PC-3 (cell line): ENCODE results near the gene ICA1.

GRCh38 chr7:6705830-6706268 is 898 bp downstream of the ZNF12 start:
- RAMPAGE, long total RNA: no peak

DNA sequence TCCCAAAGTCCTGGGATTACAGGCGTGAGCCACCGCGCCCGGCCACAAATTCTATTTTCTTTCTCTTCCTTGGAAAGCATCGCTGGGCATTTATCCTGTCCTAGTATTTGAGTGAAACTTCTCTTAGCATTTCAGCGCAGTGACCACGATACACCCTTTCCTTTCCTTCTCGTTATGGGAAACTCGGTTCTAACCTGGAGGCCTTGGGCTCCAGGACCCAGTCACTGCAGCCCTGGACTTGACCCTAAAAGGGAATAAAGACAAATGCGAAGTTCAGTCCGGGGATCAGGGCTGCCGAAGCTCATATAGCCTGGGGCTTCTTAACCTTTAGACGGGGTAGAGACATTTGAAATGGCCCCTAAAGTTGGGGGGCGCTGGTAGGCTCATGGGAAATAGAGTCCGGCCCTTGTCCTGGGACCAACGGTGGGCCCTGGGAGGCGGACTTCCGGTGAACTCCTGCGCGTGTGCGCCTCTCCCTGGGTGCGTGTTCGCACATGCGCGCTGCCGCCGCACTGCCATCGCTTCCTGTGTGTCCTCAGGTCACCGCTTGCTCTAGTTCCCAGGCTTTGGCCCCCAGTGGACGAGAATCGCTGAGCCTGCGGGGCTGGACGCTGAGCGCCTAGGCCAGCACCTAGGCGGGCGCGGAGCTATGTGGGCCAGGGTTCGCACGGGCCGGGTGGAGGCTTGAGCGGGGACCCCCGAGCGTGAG is 22.7 kb upstream of the ZNF12 start:
- RAMPAGE, long total RNA: no peak

DNA sequence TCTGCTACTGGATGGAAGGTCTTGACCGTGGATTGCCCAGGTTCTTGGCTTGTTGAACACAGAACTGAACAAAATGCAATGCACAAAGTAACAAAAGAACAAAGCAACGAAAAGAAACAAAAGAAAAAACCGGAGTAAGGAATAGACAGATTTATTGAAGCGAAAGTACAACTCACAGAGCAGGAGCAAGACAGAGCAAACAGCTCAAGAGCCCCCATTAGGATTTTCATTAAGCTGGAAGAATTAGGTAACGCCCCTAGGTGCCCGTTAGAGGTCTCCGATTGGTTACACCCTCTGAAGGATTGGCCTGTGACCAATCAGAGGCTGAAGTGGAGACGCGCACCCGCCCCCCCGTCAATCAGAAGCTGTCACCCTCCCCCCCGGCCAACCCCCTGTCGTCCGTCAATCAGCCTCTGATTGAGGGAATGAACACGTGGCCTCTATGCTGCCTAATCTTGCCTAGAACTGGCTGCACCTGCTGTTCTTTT is 1.0 kb upstream of the CCZ1B start:
- RAMPAGE, long total RNA: no peak

DNA sequence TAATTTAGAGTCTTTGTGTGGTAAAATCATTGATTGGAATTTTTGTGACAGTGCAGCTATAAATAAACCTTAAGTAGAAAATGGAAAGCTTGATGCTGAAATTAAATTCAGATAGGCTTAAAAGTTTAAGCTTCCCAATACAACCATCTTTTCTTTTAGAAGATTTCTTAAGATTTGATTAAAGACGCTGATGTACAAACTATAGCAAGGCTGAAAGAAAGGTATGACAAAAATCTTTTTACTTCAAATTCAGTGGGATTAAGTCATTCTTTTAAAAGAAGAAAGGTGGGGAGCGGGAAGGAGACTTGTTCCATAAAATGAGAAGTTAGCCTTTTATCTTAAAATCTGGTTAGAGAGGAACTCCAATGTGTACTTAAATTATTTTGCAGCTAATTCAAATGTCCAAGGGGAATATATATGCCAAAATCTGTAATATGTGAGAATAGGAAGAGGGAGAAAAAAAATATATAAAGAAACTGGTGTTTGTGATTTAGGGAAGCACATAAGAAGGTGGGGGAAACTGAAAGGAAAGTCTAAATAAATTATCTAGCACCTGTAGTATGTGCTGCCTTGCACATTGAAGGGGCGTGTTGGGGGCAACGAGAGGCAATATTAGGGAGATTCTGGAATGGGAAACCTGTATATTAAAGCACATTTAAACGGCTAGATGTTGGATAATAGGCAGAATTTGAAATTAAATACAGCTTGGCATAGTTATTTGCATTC is 2.5 kb downstream of the C1GALT1 start:
- RAMPAGE, long total RNA: no peak

GRCh38 chr7:7201982-7202393 is 19.6 kb downstream of the C1GALT1 start:
- RAMPAGE, long total RNA: no peak

DNA sequence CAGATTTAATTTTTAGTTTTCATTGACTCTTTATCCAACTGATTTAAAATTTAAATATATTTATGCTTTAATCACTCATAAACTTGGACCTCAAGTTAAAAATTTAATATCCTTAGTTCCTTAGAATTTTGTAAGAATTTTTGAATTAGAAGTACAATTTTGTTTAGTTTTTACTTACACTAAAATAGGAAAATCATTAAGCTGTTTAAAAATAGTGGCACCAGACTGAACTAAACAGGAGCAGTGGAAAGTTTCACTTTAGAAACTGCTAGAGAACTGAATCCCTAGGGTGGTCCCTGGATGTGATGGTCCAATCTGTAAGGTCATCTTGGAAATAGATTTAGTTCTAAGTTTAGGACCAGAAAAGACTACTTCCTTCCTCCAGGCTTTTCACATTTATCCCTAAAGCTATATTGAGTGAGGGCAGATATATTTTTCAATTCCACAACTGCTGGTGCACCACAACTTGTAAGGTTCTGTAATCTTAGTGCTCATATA is 19.1 kb downstream of the RPA3 start:
- RAMPAGE, long total RNA: no peak

DNA sequence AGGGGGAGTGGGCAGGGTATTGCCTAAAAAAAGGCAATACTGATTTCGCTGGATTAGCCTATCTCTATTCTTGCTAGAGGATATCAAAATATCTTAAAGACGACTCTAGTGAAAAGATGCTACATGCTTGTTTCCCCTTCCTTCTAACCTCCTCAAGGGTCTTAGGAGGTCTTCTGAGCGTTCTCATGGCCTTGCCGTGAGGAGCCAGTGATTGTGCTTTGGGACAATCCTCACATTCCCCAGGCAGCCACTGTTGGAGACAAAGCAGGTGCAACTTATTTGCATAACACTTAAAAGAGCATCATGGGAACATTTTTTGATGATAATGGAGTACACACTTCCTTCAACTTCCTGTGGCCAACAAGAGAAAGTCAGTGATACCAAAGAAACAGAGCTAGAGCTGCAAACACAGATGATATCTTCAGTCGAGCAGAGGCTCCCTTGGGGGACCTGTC is 146.6 kb downstream of the ICA1 start:
- RAMPAGE, long total RNA: no peak

- RAMPAGE, long total RNA: no peak
Measured at GRCh38 chr7:8177139-8177668, 84.8 kb downstream of the ICA1 start.

DNA sequence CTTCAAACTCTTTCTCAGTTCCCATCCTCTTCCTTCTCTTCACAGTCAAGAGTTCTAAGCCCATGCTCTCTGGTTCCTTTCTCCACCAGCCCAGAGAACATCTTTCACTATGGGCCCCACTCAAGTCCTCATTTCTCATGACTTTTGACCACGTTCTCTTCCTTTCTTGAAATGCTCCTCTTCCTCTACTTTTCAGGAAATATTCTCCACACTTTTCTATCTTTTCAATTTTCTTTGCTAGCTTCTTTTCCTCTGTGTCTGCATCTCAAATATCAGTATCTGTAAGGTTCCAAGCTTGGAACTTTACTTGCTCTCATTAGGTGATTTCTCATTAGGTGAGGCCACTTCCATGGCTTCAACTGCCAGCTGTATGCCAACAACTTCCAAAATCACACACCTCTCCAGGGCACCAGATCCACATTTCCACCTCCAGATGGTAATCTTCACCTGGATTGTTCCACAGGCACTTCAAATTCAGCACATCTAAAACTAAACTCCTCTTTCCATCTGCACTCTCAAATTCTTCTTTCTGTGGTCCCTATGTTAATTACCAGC is 6.7 kb downstream of the ICA1 start:
- RAMPAGE, long total RNA: no peak

DNA sequence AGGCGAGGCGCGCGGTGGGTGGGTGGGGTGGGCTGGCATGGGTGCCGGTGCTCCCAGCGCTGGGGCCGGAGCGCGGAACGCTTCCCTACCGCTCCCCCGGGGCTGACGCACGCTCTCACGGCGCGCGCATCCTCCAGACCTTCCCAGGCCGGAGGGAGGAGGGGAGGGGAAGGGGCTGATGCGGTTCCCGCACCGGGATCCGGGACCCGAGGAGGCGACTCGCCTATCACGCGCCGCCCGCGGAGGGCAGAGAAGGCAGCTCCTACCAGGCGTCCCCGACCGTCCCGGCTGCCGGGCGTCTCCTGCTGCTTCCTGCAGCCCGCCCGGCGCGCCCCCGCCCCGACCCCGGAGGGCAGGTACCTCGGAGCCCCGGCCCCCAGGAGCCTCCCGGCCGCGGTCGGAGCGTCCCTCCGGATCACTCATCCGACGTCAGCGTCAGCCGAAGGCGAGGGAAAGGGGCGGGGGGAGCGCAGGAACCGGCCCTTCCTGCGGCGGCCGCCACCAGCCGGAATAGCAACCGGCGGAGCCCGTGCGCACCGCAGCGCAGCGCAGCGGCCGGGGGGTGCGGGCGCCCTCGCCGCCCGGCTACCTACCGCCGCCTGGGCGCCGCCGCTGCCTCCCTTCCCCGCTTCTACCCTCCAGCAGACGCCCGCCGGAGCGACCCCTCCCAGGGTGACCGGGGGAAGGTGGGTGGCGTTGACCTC is at the start of gene ICA1:
Gene ICA1 (minus strand): TSS at position 434 of the 704 bp plus-strand sequence.
- RAMPAGE, long total RNA: no peak

GRCh38 chr7:8262933-8263135 is 867 bp upstream of the ICA1 start:
- RAMPAGE, long total RNA: no peak

DNA sequence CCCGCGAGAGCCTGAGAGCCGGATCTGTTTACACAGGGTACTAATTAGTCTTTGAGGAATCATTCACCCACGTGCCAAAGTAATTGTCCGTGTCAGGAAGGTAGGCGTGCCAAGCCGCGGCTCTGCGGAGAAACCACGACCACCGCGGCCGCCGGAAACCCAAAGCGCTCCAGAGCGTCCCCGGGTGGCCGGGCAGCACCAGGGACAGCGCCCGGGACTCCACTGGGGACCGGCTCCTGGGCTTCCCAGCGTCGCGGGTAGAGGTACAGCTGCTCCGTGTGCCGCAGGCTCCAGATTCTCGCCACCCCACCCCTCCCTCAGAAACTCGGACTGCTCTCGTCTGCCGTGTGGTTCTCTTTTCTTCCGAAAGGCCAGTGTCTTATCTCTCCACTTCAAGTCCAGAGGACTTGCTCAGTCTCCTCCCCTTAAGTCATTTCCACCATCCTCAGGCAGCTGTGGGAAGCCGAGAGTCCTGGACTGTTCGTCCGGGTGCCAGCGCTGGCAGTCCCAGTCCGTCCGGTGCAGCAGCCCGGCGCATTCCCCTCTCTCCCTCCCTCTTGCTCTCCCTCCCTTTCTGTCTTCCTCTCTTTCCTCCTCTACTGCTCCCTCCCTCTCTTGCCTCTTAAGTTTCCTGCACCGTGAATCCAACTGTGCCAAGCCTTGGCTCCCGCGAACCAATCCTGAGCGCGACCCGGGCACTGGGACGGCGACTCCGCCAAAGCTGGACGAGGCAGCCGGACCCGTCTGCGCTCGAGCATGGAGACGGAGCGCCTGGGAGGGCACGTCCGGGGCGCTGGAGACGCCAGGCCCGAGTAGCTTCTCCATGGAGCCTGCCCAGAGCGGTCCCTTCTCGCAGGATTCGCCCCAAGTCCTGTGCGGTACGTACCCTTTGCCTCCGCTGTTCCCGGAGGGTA is 726 bp downstream of the NXPH1 start:
- RAMPAGE, long total RNA: no peak

DNA sequence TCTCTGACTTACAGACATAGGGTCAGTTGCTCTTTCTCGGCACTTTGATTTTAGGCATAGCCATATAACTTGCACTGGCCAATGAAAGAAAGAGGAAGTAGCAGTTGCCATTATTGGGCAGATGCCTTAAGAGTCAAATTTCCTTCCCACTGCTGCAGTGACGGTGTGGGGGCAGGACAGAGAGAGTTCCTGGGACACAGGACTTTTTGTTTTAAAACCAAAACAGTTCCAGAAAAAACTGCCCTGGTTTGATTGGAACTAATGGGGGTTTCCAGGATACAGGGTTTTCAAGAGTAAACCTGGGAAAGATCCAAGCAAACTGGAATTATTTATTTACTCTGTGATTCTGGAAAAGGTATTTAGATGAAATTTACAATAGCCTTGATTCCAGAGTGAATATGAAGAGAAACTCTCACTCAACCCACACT is 26.4 kb downstream of the NDUFA4 start:
- RAMPAGE, long total RNA: no peak

- RAMPAGE, long total RNA: no peak
Measured at GRCh38 chr7:10974748-10975191, 1.1 kb downstream of the PHF14 start.

- RAMPAGE, long total RNA: no peak
Measured at GRCh38 chr7:11028415-11029023, 54.8 kb downstream of the PHF14 start.

DNA sequence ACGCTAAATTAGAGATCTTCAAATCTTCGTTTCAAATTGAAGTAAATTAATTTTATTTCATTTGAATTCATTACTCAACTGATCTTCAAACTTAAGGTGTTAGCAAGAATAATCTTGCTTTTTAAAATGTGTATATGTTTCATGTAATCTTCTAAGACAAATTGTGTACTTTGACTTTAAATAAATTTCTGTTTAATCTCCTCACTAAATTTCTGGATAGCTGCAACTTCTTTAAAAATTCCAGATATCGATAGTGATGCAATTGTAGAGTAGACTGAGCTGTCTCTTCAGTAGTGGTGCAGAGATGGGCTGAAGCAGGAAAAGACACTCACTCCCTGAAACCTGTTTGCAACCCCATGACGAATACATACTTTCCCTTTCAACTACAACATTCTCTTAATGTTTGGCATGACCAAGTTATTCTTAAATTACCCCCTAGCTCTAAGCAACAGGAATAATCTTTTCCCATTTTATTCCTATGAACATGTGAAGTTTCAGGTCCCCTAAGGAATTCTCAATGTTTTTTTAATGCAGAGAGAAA is 1.5 kb downstream of the THSD7A start:
- RAMPAGE, long total RNA: no peak

DNA sequence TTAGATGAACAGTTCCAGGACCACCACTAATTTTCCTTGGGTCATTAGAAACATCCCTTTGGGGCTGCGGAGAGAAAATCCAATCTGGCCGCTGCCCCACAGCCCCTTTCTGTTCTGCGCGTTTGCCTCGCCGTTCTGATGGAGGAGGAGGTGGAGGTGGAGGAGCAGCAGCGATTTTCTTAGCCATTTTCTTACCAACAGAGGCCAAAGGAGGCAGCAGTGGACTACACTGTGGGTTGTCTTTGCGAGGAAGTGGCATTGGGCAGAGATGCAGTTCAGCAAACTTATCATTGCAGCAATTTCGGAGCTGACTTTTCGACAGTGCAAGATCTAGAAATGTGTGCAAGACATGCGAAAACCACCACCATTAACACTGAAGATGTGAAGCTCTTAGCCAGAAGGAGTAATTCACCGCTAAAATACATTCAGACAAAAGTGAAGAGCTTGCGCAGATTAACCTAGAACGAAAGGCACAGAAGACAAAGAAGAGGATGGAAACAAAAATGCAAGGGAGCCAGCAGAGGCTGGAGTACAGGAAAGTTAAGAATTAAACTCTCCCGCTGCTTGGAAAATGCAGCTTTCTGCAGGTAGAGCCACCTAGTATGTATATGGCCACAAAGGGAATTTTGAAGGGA is 1.8 kb upstream of the ARL4A start:
- RAMPAGE, long total RNA: no peak

- RAMPAGE, long total RNA: no peak
Measured at GRCh38 chr7:12839634-12840165, 152.3 kb downstream of the ARL4A start.

DNA sequence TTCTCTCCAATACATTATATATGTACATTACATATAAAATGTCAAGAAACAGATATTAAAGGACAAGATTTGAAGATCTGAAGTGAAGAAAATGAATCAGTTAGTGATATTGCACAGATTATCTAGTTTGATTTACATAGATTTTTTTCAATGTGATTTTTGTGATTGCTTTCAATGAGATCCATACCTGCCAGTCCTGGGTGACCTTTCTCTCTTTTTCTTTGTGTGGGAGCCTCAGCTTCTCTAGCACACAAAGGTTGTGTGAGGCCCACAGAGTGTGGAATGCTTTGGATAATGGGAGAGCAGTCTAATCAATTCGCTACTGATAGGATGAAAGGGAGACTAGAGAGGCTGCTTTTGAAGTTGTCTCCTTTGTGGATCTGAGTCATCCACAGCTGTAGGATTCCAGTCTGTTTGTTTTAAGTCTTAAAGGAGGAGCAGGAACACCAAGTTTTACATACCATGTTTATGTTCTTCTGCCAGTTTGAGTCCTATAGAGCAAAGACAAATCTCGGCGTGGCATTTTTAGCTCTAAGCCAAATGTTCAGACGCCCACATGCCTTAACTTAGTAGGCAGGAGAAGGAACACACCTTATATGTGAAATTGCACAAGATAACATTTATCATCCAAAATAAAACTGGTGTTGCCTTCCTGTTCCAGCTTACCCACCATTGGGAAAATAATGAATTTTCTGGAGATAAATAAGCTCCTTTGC is 329.9 kb downstream of the ARL4A start:
- RAMPAGE, long total RNA: no peak

DNA sequence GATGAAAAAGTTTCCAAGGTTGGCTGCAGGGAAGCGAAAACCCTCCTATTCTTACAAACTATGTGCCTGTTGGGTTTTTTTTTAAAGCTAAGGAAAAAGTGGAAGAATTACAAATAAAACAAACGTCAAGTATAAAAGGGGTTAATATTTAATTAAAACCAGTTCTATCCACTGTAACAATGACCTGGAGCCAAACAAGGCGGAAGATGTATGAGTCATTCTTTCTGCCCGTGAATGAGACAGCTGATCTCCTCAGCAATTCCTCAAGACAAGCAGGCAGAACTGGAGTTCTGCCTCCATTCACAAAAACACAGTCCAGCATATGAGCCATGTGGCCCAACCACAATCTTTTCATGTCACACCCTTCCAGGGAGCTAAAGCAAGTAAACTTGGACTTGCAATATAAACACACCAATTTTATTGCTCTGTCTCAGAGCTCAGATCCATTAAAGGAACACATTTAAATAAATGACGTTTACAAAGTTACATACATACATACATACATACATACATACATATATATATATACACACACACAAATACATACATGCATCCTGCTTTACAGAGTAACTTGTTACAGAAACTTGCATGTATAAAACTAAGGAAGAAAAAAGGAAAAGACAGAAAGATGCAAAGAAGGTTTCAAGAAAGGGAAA is 8.3 kb downstream of the ETV1 start:
- RAMPAGE, long total RNA: no peak